Epithelial cell of alveolus of lung (primary cell): ENCODE measurements around a stretch of chr12.

GRCh38 chr12:57929364-57929814 is 12.0 kb upstream of the ATP23 start:
- RAMPAGE, long total RNA = no peak
- RRBS = no CpG with 5 or more reads among the region's 3 CpGs

DNA sequence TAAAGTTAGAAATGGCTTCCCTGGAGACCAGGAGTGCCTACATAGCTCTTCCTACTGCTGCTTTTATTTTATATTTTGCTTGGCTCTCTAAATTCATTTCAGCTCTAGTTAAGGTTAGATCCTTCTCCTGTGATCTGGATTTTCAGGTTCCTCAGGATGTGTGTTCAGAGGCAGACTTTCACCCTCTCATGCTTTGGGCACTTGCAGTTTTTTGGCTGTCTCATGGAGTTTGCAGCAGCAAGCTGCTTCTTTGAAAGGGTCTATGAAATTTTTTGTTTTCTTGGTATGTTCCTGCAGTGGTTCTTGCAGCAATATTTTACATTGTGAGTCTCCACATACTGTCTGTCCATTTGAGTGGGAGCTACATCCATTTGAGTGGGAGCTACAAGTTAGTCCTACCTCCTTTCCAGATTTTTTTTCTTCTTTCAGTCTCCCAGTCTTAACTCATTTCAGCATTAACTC is 93.4 kb downstream of the ATP23 start:
- RAMPAGE, long total RNA = no peak

DNA sequence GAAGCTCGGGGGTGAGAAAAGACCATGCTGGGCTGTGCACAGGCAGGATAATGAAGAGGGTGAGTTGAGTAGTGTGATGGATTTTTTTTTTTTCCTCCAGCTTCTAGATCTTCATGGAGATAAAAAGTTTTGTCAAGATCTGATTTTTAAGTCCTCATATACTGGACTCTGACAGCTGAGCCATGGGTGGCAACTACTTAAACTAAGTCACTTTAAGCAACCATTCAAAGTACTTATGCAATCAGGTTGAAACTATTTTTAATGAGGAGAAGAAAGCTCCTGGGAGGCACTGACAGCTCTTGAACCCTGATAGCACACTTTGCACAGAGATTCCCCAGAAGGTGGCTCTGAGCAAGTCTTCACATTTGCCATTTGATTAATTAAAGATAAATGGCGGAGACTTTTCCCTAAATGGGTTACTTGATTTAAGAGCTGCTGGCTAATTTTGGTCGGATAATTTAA is 329.0 kb downstream of the LRIG3 start:
- RAMPAGE, long total RNA = no peak
- RRBS = no CpG with 5 or more reads among the region's 3 CpGs

GRCh38 chr12:58919174-58919834 is 1.0 kb downstream of the LRIG3 start:
- RAMPAGE, long total RNA = no peak
- RRBS = no CpG with 5 or more reads among the region's 24 CpGs

DNA sequence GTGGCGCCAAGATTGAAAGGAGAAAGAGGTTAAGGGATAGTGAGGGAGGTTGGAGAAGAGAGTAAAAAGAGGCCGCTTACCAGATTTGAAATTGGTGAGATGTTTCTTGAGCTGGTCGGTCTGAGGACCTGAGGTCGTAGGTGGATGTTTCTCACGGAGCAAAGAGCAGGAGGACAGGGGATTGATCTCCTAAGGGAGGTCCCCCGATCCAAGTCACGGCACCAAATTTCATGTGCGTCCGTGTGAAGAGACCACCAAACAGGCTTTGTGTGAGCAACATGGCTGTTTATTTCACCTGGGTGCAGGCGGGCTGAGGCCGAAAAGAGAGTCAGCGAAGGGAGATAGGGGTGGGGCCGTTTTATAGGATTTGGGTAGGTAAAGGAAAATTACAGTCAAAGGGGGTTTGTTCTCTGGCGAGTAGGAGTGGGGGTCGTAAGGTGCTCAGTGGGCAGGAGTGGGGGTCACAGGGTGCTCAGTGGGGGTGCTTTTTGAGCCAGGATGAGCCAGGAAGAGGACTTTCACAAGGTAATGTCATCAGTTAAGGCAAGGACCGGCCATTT is 267.5 kb upstream of the SLC16A7 start:
- RAMPAGE, long total RNA = no peak
- RRBS = no CpG with 5 or more reads among the region's 16 CpGs

- RAMPAGE, long total RNA = no peak
- RRBS = no CpG with 5 or more reads among the region's 3 CpGs
These were observed 33.6 kb downstream of the TAFA2 start for GRCh38 chr12:62159053-62159390.

DNA sequence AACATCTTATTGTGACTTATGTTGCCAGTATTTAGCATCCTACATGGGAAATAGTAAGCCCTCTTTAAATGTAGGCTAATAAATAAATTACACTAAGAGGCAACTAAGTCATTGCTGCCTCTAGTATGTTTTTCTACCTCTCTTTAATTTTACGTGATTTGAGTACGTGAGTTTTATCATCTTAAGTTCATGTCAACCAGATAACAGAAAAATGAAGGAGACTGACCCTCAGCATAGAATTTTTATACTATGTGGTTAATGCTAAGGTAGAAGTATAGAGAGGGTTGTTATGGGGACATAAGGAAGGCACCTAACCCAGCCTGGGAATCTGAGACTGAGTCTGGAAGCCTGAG is 21.3 kb downstream of the MON2 start:
- RAMPAGE, long total RNA = no peak
- RRBS = no CpG with 5 or more reads among the region's 2 CpGs

DNA sequence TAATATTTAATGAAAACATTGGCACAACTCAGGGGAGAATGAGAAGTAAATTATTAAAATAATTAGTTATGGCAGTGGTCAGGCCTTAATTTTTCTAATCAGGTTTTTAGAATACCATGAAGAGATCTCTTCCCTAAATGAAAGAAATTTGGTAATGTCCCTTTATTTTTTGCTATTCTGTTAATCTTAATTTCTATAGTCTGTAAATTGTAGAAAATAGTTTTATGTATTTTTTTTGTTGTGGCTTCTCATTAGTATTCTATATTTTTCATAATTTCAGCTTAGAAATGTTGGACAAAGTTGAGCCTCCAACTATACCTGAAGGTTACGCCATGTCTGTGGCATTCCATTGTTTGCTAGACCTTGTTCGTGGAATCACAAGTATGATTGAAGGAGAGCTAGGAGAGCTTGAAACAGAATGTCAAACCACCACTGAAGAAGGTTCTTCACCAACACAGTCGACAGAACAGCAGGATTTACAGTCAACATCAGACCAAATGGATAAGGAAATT is 65.6 kb downstream of the MON2 start:
- RAMPAGE, long total RNA = no peak
- RRBS = no CpG with 5 or more reads among the region's 3 CpGs

DNA sequence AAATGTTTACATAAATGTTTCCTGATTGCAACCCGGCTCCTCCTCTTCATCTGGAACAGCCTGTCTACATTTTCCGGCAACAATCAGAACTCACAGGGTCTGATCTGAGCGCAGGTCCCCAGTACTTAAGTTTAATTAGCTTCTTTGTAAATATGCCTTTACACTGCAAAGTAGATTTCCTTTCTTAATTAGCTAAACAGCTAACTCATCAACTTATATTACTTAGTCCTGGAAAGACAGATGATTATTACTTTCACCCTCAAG is 213.0 kb downstream of the MON2 start:
- RAMPAGE, long total RNA = no peak
- RRBS = 0% methylated on average over 1 of the region's 3 CpGs

GRCh38 chr12:62785522-62786709 is 149.0 kb downstream of the PPM1H start:
- RAMPAGE, long total RNA = no peak
- RRBS = no CpG with 5 or more reads among the region's 12 CpGs

- RAMPAGE, long total RNA = no peak
- RRBS = no CpG with 5 or more reads among the region's 5 CpGs
These were observed 13.9 kb upstream of the RASSF3 start for GRCh38 chr12:64596295-64596834.

- RAMPAGE, long total RNA = no peak
- RRBS = no CpG with 5 or more reads among the region's 3 CpGs
These were observed 40.6 kb downstream of the RASSF3 start for GRCh38 chr12:64650897-64651294.

DNA sequence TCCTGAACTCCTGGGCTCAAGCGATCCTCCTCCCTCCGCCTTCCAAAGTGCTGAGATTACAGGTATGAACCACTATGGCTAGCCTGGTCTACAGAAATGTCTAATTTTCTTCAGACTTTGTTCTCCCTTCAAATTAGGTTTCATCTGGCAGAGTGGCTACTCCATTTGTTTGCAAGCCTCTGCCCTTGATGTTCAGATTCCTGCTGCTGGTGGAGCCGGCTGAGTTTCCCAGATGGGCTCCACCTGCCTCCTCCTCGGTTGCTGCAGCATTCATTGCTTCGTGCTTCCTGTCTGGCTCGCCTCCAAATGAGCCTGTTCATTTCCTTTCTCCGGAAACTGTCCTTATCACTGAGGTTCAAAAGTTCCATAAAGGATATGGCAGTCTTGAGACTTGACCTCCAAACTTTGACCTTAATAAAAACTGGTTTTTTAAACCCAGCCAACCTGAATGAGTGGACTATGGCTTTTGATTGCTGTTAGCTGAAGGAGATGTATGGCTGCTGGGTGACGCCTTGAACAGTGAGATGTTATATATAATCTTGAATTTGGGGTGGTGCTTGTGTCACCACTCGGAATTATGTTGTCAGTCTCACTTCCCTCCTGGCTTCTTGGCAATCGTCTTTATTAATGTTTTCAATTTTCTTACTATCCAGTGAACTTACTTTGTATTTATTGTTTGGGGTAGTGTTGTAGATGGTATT is 62.6 kb downstream of the RASSF3 start:
- RAMPAGE, long total RNA = no peak
- RRBS = no CpG with 5 or more reads among the region's 10 CpGs

DNA sequence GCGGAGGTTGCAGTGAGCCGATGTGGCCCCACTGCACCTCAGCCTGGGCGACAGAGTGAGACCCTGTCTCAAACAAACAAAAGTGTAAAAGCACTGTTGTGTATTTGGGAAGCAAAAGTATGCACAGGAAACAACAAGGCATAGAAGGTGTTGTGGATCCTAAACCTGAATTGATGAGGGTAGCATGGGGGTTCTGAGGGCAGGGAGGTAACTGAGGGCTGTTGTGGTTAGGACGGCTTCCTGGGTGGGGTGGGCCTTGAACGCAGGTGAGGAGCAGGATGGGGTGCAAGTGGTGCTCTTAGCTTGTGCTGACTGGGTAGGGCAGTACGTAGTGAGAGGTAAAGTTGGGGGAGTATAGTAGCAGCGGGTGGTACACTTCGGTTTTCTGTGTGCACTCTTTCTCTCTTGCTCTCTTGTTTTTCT is 64.2 kb downstream of the RASSF3 start:
- RAMPAGE, long total RNA = no peak
- RRBS = no CpG with 5 or more reads among the region's 8 CpGs

GRCh38 chr12:65171601-65172146 is 2.3 kb downstream of the LEMD3 start:
- RAMPAGE, long total RNA = no peak
- RRBS = no CpG with 5 or more reads among the region's 3 CpGs

DNA sequence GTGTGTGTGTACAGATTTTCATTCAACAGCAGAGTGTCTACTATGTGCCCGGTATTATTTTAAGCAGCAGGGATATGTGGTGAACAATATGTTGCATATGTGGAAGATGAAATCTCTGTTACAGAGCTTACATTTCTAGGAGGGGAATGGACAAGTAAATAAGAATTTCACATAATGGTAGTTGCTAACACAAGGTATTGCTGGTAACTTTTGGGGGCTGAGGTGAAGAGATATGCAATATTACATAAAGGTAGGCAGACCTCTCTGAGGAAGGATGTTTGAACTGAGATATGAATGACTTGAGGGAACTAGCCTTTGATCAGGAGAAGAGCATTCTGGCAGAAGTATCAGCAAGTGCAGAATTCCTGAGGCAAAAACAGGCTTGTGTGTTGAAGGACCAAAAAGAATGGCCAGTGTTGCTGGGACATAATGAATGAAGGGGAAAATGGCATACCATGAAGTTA is 5.3 kb downstream of the LEMD3 start:
- RAMPAGE, long total RNA = no peak
- RRBS = no CpG with 5 or more reads among the region's 1 CpG

DNA sequence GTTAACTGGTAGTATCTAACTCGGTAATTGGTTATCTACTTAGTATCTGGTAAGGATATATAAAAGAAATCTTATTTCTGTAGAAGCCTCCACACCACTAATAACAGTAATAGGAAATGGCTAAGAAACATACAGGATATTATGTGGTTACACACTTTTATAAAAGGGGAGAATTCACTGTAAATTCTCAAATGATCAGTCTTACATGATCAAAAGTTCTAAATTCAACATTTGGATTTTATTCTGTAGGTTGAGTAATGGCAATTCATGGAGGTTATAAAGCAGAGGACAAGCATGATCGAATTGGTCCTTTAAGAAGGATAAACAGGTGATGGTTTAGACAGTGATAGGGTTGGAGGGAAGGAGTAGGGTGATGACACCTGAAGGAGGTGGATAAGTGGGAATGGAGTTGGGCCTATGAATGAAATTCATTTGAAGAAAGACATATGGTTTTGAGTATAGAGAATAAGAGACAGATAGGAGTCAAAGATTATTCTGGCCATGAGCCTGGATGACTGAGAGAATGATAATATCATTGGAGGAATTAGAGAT is 7.6 kb downstream of the LEMD3 start:
- RAMPAGE, long total RNA = no peak
- RRBS = no CpG with 5 or more reads among the region's 2 CpGs

DNA sequence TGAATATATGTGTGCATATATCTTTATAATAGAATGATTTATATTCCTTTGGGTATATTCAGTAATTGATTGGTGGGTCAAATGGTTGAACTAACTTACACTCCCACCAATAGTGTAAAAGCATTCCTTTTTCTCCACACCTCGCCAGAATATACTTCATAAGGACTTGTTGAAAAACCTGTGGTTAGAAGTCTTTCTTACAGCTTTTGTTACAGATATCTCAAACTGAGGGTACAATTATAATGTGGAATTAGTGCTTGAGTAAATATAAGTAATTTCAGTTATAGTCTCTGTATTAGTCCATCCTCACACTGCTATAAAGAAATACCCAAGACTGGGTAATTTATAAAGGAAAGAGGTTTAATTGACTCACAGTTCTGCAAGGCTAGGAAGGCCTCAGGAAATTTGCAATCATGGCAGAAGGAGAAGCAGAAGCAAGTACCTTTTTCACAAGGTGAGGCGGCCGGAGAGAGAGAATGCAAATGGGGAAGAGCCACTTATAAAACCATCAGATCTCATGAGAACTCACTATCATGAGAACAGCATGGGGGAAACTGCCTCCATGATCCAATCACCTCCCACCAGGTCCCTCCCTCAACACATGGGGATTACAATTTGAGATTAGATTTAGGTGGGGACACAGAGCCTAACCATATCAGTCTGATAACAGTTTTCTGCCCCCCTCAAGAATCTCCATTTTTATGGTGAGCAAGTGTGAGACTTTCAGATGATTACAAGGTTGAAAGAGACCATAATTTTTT is 35.4 kb downstream of the LEMD3 start:
- RAMPAGE, long total RNA = no peak
- RRBS = no CpG with 5 or more reads among the region's 3 CpGs

- RAMPAGE, long total RNA = no peak
- RRBS = no CpG with 5 or more reads among the region's 8 CpGs
These were observed 49.1 kb downstream of the MSRB3 start for GRCh38 chr12:65327476-65328112.

- RAMPAGE, long total RNA = no peak
- RRBS = no CpG with 5 or more reads among the region's 18 CpGs
These were observed 232.3 kb downstream of the MSRB3 start for GRCh38 chr12:65510633-65511241.